Umbilical cord (tissue), 2 donors: ENCODE measurements around the genes GNB4 and ATP11B.

DNA sequence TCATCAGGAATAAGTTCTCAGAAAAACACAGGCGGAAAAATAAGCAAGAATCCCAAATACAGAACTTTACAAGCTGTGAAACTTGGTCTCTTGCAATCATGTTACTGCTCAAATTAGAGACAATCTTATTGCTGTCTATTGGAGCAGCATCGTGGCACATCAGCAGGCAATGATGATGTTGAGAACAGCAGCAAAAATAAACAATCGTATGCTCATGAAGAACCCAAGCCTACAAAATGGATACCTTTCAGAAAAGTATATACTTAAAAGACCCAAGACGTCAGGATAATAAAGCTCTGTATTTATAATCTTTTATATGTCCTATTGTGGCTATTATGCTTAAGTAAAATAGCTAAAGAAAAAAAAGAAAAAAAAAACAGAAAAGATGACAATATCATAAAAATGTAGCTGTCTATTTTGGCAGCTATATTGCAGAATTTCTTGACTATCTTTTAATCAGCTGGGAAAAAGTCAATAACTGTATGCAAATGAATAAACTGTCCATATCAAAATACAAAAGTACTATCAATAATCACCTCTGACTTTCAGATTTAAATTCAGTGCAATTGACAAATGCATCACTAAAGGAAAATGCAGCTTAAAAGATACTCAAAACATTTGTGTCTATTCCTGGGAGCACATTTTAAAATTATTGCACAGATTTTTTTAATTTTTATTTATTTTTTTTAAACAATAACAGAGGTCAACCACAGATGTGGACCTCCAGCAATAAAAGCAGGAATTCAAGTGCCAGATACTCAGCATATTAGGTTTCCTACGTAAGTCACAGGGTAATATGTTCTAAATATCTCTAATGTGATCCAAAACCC, 174.4 kb downstream of the TBL1XR1 start:
- RAMPAGE, long total RNA = no peak

DNA sequence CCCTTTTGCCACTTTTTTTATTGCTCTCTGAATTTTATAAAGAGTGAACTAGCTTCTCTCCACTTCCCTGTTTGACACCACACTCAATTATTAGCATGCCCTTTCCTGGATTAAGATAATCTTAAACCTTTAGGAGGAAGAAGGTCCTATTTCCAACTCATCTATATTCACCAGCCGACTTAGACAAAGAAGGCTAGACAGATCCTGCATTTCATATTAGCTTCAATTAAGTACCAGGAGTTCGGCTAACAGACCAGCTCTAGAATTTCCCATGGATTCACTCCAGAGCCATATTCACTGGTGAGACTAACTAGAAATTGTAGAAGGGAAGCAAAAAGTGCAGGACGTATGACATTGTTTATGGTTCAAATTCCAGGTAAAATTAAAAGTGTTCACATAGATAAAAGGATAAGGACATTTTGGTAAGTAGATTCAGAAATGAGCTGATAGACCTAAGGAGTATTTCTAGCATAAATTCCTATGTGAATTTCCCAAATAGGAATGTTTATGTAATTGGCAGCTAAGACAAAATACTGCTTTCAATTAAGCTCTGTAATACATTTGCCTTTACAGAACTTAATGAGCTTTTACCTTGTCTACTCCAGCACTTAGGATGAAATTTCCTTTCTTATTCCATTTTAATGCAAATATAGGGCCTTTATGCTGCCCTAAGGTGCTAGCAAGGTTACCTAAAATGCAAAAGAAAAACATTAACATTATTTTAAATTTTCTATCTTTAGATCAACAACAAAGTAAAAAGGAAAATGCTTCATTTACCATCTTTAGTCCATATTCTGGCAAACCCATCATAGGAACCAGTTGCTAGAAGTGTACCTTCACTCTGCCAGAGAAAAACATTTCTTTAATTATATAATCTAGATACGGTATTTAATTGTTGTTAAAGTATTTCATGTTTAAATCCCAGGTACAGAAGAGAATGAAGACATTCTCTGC, 150.3 kb downstream of the TBL1XR1 start:
- RAMPAGE, long total RNA = no peak

DNA sequence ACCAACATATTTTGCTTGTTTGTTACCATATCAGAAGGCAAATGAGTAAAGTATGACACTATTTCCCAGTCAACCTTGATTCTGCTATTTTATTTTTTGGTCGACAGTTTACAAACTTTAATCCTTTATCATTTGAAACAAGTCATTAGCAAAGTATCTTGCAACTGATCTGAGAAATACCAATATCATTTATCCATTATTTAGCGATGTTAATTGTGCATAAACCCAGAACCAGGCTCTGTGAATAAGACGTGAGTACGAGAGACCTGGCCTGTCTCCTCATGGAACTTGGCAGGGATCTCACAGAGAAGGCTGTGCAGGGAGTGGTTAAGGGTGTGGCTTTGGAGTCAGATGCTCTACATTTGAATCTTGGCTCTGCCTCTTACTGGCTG, 39.8 kb upstream of the TBL1XR1 start:
- RAMPAGE, long total RNA = no peak

DNA sequence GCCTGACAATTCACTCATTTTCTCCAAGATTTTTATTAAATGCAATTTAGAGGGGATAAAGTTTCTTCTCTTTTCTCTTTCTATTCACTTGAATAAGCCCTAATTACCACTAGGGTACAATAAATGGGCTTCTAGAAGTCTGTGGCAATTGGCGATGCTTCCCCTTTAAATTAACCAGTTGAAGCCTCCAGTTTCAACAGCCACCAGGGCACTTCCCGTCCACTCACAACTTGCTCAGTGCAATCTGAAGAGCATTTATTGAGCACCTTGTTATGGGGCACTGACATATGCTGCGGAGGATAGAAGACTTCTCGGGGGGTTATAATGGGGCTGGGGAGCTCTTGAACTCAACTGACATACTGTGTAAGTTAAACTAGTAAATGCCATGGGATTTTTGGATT, 160.6 kb upstream of the TBL1XR1 start:
- RAMPAGE, long total RNA = no peak

GRCh38 chr3:177358234-177358979, 161.1 kb upstream of the TBL1XR1 start:
- RAMPAGE, long total RNA = no peak

GRCh38 chr3:177358980-177359392, 161.7 kb upstream of the TBL1XR1 start:
- RAMPAGE, long total RNA = no peak

DNA sequence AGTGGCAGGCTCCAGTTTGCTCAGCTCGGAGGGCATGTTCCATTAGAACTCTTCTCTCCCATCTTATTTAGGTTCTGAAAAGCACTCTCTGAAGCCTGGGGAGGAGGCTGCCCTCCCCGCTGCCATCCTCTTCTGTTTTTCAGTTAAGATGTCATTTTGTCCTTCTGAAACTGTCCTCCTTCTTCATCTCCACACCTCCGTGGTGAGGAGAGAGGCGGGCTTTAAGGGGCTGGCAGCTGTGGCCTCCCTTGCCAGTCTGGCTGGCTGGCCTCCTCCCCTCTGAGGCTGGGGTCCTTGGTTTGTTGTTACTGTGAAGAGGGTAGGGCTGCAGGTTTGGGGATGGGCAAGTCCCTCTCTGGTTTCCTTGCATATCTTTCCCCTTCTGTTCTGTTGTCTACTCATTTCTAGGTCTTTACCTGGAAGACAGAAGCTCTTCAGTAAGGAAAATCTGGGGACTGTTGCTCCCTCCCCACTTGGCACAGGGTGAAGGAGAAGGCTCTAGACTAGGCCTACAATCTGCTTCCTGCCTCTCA, 226.2 kb upstream of the TBL1XR1 start:
- RAMPAGE, long total RNA = no peak

DNA sequence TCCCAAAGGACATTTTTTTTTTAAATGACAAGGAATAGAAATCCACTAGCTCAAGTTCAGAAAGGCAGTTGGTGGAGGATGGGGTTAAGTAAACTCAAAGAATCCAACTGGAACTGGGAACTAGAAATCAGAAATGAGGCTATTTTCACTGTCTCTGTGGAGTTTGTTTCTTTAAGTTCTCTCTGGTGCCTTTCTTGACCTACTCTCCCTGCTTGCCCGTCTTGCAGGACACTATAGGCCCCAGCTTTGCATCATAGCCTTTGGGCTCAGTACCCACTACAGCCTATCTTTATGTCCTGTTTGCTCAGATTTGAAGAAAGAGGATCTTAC, 231.7 kb upstream of the TBL1XR1 start:
- RAMPAGE, long total RNA = no peak

DNA sequence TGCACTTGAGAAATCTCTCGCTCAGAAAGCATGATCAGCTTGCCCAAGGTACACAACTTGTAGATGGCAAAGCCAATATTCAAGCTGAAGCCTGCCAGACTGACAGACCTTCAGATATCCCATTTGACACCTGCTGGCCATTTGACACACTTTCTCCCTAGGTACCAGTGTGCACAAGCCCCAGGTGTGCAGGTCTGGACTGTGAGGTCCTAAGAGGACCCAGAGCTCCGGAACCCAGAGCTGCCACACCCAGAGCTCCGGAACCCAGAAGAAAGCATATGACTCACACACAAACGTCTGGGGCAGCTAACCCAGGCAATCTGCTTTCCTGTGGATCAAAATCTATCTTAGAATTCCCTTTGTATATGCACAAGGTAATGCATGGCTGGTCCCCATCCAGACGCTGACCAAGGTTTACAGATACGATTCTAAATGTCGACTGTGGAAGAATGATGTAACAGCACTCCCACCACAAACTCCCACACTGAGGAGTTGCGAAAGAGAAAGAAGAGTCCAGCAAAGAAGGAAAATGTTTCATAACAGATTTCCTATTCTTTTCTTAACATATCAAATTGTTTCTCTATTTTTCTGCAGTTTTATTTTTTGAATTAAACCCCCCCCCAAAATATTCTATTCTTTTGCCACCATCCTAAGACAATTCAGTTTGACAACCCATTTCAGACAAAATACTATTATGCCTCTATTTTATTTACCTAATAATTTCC, 15.7 kb downstream of the KCNMB2 start:
- RAMPAGE, long total RNA = no peak

- RAMPAGE, long total RNA = no peak
These were observed 200.0 kb downstream of the KCNMB2 start for GRCh38 chr3:178736187-178736735.

DNA sequence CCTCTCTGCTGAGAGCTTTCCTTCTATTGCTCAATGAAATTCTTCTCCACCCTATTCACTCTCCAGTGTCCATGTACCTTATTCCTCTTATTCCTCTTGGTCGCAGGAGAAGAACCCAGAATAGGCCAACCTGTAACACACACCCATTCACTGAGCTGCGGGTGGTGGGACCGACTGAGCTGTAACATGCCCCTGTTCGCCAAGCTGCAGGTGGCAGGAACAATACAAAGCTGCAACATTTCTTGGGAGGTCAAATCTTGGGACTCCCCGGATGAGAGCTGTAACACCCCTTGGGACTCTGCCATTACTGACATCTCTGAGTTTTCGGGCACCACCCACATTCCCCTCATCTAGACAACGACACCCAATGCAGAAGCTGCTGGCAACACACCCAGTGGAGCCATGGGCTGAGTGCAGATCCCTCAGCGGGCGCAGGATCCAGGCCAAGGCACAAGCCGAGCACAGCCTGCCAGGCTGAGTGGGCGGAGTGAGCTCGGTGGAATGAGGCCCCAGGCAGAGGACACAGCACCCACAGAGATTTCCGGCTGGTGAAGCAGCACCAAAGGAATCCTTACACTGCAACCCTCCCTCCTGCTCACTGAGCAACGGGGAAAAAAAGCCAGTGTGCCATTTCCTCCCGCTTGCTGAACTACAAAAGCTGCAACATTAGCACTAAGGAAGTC, 34.4 kb downstream of the ZMAT3 start:
- RAMPAGE, long total RNA = no peak

GRCh38 chr3:179323159-179323574, 336 bp downstream of the ZNF639 start:
- RAMPAGE, long total RNA = no peak

GRCh38 chr3:179346106-179346564, 1.4 kb upstream of the MFN1 start:
- RAMPAGE, long total RNA = no peak

GRCh38 chr3:179450689-179451867, at the start of gene GNB4:
Gene GNB4, minus strand, starts transcription at chr3:179451470.
- RAMPAGE, long total RNA = start-site peak on the minus strand at chr3:179451386-179451474, 86 and 155 reads in 2 replicates

DNA sequence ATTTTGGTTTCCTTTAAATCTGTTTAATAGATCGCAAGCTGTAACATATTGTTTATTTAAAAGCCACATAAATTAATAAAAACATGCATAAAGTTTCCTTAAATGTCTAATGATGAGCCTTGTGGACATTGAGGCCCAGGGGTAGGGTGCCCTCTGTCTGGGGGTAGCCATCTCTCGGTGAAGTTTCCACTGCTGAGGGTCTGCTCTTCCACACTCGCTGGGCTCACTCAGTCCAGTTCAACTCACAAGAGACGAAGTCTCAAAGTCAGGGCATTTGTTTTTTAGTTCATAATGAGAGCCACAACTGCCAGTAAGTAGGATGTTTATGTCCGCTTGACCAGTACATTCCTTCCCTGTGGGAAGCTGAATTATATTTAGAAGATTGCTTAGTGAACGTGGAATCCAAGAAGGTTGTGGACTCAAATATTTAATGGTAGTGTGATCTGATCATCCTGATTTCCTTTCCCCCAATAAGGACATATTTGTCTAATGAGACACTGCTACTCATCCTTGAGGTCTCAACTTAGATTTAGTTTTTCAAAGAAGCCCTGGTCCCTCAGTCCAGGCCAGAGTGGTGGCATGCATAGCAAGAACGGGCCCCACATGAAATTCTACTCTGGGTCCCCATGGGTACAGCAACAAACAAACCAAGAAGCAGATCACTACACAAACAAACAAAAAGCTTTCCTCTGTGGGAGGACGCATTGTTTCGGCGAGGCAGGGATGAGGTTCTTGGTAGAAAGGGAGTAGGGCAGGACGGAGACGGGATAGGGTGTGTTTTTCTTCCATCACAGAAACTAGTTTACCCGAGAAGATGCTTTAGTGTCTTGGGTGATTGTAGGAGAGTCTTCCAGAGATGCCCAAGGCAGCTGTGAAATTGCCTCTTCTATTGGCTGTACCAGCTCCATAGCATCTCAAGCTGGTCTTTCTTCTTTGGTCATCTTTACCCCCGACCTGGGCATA, 60.8 kb downstream of the USP13 start:
- RAMPAGE, long total RNA = no peak

DNA sequence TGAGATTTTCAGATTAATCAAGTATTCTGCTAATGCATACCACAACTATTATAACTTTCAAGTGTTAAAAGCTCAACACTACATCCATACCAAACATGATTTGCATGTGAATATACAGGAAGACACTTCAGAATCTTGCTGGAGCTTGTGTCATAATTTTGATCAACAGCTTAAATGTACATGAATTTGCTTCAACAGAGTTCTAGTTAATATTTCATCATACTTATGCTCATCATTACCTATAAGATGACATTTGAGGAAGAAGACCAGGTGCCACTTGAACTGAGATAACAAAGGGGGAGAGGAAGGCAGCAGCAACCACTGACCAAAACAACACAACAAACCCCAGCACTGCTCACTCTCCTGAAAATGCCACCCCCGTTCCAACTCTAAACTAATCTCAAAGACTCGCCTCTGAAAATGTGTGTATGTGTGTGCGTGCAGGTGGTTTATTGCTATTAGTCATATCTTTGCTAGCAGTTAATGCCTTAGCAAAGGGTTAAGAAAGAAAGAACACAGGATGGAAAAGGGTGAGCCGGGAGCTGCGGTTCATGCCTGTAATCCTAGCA, 4.6 kb downstream of the PEX5L start:
- RAMPAGE, long total RNA = no peak

GRCh38 chr3:180478735-180479047, 123.3 kb upstream of the TTC14 start:
- RAMPAGE, long total RNA = no peak

GRCh38 chr3:181610284-181610836, 101.4 kb upstream of the SOX2 start:
- RAMPAGE, long total RNA = no peak

DNA sequence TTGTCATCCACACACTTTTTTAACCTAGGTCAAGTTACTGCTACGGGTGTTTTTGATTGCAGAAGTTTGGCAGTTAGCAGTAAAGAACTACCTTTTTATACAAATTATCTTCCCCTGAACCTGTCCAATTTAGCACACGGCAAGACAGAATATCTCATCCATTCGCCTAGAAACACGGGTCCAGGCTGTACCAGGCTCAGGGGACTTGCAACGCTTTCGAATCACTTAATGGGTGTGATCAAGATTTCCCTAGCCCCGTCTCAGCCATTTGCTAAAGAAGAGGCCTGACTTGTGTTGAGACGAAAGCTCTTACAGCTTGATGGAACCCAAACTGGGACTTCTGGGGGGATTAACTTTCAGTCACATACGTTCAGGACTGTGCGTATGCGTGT, 596 bp upstream of the ATP11B start:
- RAMPAGE, long total RNA = no peak

- RAMPAGE, long total RNA = no peak
These were observed at the start of gene ATP11B for GRCh38 chr3:182793440-182793703. Gene ATP11B, plus strand, starts transcription at chr3:182793504.